Umbilical cord (tissue), 2 donors: ENCODE measurements around a stretch of chr22.

GRCh38 chr22:43128143-43128597, 15.0 kb downstream of the MCAT start:
- RAMPAGE, long total RNA = no peak

GRCh38 chr22:43238200-43238974, 51.5 kb upstream of the TTLL12 start:
- RAMPAGE, long total RNA = no peak

DNA sequence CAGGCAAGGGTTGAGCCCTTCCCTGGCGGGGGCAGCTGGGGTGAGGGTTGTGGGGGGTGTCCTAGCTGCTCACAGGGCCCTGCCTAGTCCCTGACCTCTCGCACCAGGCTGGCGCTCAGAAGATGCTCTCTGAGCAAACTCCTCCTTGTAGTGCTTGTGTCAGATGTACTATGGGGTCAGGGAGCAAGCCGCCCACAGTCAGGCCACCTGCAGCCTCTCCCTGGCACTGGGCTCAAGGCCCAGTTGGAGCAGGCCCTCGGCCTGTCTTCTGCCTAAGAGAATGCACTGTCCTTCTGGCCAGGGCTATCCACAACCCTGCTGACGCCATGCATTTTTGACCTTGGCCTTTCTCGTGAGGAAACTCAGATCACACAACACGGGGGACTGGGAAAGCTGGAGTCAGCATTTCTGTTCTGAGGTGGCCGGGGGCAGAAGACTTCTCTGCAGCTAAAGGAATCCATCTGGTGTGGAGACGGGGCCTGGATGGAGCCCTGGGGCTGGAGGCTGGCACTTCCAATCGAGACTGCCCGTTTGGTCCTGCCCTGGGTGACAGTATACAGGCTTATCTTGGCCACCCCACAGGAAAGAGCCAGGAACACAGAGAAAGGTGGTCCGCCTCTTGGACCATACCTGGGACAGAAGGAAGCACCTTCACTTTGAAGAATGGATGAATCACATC, 74.0 kb upstream of the TTLL12 start:
- RAMPAGE, long total RNA = no peak

GRCh38 chr22:43301125-43301757, 41.9 kb downstream of the SCUBE1 start:
- RAMPAGE, long total RNA = no peak

GRCh38 chr22:43320738-43321268, 22.4 kb downstream of the SCUBE1 start:
- RAMPAGE, long total RNA = no peak

DNA sequence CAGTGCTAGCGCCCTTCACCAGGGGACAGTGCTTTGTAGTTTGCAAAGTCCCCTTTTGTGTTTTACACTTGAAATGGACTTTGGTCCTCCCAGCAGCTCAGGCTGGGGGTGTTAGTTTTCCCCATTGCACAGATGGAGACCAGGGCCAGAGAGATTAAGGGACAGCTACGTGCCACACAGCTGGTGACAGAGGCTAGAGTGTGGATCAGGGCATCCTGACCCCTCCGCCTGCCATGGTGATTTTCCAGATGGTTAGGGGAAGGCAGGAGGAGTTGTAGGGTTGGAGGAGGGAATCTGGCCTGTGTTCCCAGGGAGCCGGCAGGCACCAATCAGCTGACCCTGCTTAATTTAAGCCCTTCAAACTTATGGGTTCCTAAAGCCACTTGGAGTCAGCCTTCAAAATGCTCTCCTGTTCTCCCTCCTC, 22.5 kb upstream of the MPPED1 start:
- RAMPAGE, long total RNA = no peak

- RAMPAGE, long total RNA = no peak
Observed at GRCh38 chr22:44068349-44068816, 44.3 kb downstream of the PARVB start.

GRCh38 chr22:44145000-44145347, 35.8 kb upstream of the PARVG start:
- RAMPAGE, long total RNA = no peak

- RAMPAGE, long total RNA = no peak
Observed at GRCh38 chr22:44317010-44317360, 4.2 kb upstream of the SHISAL1 start.

DNA sequence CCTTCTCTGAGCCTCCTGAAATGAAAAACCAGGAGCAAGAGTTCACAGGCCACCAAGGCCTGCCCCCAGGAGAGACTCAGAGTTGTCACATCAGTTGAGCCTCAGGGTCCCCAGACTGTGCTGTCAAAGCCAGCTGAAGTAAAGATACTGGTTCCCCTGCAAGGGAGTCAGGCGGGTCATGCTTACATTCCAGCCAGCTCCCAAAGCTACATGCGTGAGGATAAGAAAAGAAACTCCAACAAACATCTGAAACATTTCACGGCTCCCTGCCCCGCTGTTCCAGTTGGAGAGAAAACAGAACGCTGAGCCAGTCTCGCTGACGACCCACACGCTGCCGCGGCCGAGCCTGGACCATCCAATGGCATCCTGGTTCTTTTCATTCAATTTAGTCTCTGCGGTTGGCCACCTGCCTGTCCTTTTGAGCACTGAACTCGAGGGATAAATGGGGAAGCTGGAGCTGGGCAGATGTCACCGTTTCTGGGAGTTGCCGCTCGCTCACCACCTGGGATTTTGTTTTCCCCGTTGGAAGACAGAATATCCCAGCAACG, 45.1 kb upstream of the SHISAL1 start:
- RAMPAGE, long total RNA = no peak

- RAMPAGE, long total RNA = no peak
Observed at GRCh38 chr22:44738279-44738917, 14.0 kb upstream of the ARHGAP8 start.

- RAMPAGE, long total RNA = no peak
Observed at GRCh38 chr22:44753339-44754346, 1.3 kb downstream of the ARHGAP8 start.

- RAMPAGE, long total RNA = no peak
Observed at GRCh38 chr22:45006273-45006861, 3.4 kb downstream of the PHF21B start.

DNA sequence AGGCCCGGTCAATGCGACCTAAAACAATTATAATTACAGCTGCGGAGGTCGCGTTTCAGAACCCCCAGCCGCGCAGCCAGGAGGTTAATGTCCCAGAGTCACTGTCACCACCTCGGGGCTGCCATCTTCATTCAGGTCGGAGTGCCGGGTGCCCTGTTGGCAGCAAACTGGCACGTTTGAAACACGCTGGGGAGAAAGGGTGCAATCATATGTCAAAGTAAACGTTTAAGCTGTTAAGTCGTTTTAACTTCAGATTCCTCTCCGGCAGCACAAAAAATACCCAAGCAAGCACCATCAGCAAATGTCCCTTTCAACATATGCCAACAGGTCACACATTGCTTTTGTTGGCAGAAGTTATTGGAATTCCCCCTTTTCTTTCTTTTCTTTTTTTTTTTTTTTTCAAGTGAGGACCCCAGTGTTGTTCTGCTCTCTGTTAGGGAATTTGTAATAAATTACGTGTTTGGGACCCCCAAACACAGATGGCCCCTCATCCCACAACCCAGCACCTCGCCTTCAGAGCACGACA, 871 bp upstream of the PHF21B start:
- RAMPAGE, long total RNA = no peak

DNA sequence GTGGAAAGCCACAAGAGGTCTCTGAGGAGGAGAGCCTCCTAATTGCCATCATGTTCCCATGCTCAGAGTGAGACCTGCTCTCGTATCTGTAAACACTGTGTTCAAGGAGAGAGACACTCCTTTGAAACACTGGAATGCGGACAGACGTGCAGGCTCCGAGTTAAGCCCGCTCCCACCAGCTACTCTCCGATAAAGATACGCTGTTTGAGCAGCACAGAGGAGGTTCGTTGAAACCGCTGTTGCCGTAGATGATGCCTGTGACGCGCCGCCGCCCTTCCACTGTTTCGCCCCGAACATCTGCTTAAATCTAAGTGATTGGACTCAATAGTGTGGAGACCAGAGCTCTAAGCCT, 25.1 kb downstream of the NUP50 start:
- RAMPAGE, long total RNA = no peak

- RAMPAGE, long total RNA = no peak
Observed at GRCh38 chr22:45212856-45213420, 27.8 kb downstream of the KIAA0930 start.

GRCh38 chr22:45225717-45226388, 14.8 kb downstream of the KIAA0930 start:
- RAMPAGE, long total RNA = no peak

- RAMPAGE, long total RNA = no peak
Observed at GRCh38 chr22:45249237-45249646, 8.5 kb upstream of the KIAA0930 start.

GRCh38 chr22:45285535-45286173, 905 bp downstream of the UPK3A start:
- RAMPAGE, long total RNA = no peak

DNA sequence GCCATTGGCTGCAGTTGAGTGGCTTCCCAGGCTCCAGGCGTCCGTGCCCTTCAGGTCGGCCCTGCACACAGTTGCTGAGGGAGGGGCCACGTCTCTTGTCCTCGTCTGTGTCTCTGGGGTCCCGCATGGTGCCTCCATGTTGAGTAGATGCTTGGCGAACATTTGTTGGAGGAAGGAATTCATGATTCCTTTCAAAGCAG, 21.0 kb downstream of the FAM118A start:
- RAMPAGE, long total RNA = no peak